ENCODE data around the genes NDST4, TRAM1L1 and NDST3.

DNA sequence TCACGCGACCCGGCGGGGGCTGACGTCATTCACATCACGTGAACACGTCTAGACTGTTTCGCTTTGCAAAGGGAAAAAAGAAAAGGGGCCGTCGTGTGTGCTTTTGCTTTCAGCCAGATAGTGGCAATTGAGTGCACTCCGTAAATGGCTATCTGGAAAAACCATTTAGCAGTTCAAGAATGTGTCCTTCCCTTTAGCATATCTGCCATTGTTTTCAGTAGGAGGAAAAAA lies 1.1 kb upstream of the CAMK2D start:
- PRO-cap, result bidirectional peak, plus-strand start at position 66 of the sequence, minus-strand start outside the sequence
- RAMPAGE, long total RNA, 4 experiments, result no peak in any of the 4 experiments

DNA sequence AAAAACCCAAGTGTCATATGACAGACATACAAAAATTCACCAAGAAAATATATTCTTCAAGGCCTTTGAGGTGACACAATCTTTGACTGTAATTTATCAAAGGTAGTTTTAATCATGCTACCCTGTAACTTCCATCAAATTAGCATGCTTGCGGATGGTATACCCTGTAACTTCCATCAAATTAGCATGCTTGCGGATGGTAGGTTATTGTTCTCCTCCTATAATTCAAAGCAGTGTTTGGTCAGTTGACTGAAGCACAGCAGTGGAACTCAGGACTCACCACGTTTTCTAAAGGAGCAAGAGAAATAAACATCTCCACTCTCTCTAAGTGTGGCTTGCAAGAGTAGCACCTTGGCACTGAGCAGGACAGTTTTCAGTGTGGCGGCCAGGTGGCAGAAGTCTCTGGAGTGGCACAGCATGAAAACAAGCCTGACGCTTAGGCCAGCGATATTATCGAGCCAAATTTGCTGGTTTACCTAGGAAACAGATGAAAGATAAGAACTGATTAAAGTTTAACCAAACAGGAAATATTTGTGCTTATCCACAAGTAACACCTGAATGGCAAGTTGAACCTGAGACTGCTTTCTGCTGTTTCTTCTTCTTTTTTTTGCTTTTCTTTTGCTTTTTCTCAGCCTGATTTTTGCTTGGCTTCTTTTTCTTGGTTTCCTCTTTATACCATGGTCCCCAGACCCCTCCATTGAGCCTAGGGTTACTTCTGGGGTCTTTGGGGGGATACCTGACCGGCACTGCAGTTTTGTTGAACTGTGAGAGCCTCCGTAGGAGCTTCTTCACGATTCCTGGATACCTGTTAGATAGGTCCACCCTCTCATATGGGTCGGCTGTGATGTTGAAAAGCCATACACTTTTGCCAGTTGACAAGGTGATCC lies 77.5 kb downstream of the ARSJ start:
- PRO-cap, result no peak
- RAMPAGE, long total RNA, 4 experiments, result no peak in any of the 4 experiments

GRCh38 chr4:115113353-115114228 lies at the start of gene NDST4:
Gene NDST4 (minus strand): TSS chr4:115113620.
- PRO-cap, result no peak
- RAMPAGE, long total RNA, 4 experiments, result no peak in any of the 4 experiments

DNA sequence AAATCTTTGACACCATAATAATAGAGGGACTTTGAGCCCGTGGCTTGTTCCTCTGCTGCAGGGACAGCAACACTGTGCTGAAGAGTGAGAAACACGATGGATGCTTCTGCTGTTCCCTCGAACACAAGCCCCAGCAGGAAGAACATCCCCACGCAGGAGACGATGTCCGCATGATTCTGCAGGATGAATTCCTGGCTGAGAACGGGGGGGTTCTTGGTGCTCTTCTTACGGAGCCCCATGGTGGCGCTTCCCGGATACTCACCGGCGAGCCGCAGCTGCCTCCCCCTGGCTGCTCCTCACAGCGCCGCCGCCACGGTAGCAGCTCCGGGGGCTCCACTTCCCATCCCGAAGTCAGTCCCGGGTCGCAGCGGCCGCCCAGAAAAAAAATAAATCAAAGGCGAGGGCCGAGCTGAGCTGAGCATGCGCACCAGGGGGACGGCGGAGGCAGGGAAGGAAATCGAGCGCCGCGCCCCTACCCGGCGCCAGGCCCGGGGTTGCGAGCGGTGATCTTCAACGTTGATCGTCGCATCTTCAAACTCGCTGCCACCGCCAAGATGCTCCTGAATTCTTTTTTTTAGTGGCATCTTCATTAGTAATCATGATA lies at the start of gene TRAM1L1:
TRAM1L1 (minus strand) TSS at position 422 of the 604 bp plus-strand sequence.
- PRO-cap, result bidirectional peak, plus-strand start at position 475 of the sequence, minus-strand start at position 353 of the sequence
- RAMPAGE, long total RNA, 4 experiments, result start-site peak on the minus strand in 1 of 4 experiments, centred at position 392 of the sequence, 9 reads per replicate

GRCh38 chr4:118034212-118034613 lies at the start of gene NDST3:
Gene NDST3 (plus strand): TSS chr4:118034486.
- PRO-cap, result no peak
- RAMPAGE, long total RNA, 4 experiments, result no peak in any of the 4 experiments

GRCh38 chr4:118276164-118276461 lies 76.7 kb downstream of the PRSS12 start:
- PRO-cap, result no peak
- RAMPAGE, long total RNA, 4 experiments, result no peak in any of the 4 experiments

- PRO-cap, result no peak
- RAMPAGE, long total RNA, 4 experiments, result no peak in any of the 4 experiments
These were observed 19.0 kb downstream of the SEC24D start for GRCh38 chr4:118816766-118817402.

GRCh38 chr4:118964792-118965666 lies 76.4 kb downstream of the SYNPO2 start:
- PRO-cap, result unidirectional peak, minus-strand start at chr4:118965044
- RAMPAGE, long total RNA, 4 experiments, result no peak in any of the 4 experiments

- PRO-cap, result no peak
- RAMPAGE, long total RNA, 4 experiments, result no peak in any of the 4 experiments
These were observed 79.4 kb downstream of the SYNPO2 start for GRCh38 chr4:118967787-118968742.

- PRO-cap, result no peak
- RAMPAGE, long total RNA, 4 experiments, result no peak in any of the 4 experiments
These were observed 87.1 kb downstream of the SYNPO2 start for GRCh38 chr4:118975339-118976562.

GRCh38 chr4:118988923-118989821 lies 100.5 kb downstream of the SYNPO2 start:
- PRO-cap, result bidirectional peak, plus-strand start at chr4:118989150, minus-strand start at chr4:118989114; unidirectional peak, minus-strand start at chr4:118989317; bidirectional peak, plus-strand start at chr4:118989720, minus-strand start at chr4:118989346
- RAMPAGE, long total RNA, 4 experiments, result no peak in any of the 4 experiments

GRCh38 chr4:118991763-118992538 lies 103.3 kb downstream of the SYNPO2 start:
- PRO-cap, result no peak
- RAMPAGE, long total RNA, 4 experiments, result no peak in any of the 4 experiments

DNA sequence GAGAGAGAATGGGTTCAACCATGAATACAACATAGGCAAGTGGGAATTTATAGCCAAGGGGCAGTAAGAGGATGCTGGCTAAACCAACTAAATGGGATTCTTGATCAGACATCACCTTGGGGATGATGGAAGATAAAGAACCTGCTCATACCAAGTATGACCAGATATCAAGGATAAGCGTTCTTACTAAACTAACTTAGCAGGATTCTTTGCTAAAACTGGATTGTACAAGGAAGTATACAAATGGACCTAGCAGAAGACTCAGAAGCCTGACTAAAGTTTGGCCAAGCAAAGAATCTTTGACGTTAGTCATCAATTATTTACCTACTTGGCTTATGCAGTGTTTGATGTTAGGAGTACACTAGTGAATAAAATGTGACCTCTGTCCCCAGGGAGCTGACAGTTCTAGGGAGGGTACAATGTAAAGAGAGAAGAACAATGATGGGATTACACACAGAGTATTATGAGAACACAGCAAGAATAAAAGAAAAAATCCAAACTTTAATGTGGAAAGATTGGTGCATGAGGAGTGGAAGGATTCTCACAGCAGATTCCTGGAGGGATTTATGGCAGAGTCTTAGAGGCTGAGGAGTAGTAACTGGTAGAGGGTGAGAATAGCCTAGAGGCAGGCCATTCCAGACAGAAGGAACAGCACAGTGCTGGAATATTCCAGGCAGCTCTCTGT lies 54.7 kb upstream of the MYOZ2 start:
- PRO-cap, result no peak
- RAMPAGE, long total RNA, 4 experiments, result no peak in any of the 4 experiments

- PRO-cap, result no peak
- RAMPAGE, long total RNA, 4 experiments, result no peak in any of the 4 experiments
These were observed 4.0 kb downstream of the MYOZ2 start for GRCh38 chr4:119139612-119140067.

DNA sequence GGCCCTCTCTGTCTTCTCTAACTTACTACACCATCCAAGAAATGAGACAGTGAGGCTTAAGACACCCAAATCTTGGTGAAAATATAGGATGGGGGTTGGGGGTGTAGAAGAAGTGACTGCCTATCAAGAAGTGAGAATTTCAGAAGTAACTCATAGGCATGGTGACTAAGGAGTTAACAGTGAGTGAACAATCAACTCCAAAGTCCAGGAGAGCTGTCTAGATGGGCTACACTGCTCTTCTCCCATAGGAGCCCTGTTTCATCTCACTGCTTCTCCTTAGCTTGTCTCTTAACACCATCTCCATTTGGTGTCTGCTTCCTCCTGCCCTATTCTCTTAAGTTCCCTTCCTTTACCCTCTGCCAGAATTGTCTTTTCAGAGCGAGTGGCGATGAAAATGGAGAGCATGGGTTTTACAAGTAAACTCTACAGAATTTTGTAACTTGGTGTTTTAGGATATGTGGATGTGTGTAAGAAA lies 1.2 kb downstream of the C4orf3 start:
- PRO-cap, result no peak
- RAMPAGE, long total RNA, 4 experiments, result no peak in any of the 4 experiments

DNA sequence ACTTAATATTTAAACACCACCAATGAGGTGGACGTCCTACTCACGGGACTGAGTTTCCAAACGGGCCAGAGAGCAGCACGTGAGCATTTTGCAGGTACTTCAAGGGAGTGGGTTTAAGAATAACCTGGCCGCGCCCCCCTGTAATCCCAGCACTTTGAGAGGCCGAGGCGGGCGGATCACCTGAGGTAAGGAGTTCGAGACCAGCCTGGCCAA lies 467 bp upstream of the C4orf3 start:
- PRO-cap, result no peak
- RAMPAGE, long total RNA, 4 experiments, result no peak in any of the 4 experiments

- PRO-cap, result bidirectional peak, plus-strand start at chr4:119454789, minus-strand start at chr4:119454605
- RAMPAGE, long total RNA, 4 experiments, result start-site peak on the minus strand in 3 of 4 experiments, at chr4:119454556-119454655 at its widest, 20 to 45 reads per replicate
These were observed 132.2 kb upstream of the FABP2 start for GRCh38 chr4:119454014-119454695.

- PRO-cap, result no peak
- RAMPAGE, long total RNA, 4 experiments, result no peak in any of the 4 experiments
These were observed 127.4 kb downstream of the MAD2L1 start for GRCh38 chr4:119939285-119939698.

- PRO-cap, result no peak
- RAMPAGE, long total RNA, 4 experiments, result no peak in any of the 4 experiments
These were observed 966 bp downstream of the PRDM5 start for GRCh38 chr4:120921630-120921889.

DNA sequence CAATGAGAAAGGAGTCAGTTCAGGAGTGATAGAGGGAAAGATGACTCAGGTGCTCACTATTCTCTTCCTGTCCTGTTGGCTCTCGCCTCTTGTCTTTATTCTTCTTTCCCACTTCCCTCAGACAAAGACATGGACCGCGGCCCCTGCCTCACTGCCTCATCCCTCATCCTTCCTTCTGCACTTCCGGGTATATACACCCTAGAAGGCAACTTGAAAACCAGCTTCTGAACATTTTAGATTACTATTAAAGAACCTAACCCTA lies 49.9 kb upstream of the TNIP3 start:
- PRO-cap, result no peak
- RAMPAGE, long total RNA, 4 experiments, result no peak in any of the 4 experiments

Measured in esophagus squamous epithelium (tissue), 4 donors.